Cerebellum (tissue), 5 donors: ENCODE measurements around a stretch of chr6.

DNA sequence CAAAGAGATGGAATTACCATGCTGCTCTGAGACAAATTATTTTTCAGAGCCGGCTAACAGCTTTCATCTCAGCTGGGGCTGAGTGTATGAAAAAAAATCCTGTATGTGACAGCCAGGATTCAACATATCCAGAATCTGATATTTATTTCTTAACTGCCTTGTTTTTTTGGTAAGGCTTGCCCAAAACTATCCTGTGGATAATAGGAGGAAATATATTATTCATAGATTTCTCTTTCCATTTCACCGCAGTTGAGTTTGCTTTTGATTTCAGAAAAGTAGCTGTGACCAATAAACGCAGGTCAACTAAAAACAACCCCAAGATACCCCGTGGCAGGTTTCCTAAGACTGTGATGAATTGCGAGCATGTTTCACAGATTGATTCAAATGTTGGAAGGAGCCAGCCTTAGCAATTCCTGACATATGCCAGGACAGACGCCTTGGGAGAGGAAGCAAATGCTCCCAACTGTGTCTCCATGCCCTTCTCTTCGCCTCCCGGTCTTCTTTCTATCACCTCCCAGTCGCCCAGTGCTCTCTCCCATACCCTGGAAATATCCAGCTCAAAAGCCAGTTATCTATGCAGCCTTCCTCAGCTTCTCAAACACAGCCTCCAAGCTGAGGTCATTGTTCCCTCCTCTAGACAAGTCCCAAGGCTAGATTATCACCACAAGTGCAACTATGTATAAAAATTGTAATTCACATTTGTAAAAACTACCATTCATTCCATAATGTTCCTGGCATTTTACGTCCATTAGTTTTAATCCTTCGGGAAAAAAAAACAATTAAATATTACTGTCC, 32.0 kb downstream of the KIAA0319 start:
- PRO-cap, 3 experiments: peak in 1 of 3 experiments; most common plus-strand start position 419 of the sequence (in 1); most common minus-strand start position 290 of the sequence (in 1)
- RAMPAGE, long total RNA: no peak

DNA sequence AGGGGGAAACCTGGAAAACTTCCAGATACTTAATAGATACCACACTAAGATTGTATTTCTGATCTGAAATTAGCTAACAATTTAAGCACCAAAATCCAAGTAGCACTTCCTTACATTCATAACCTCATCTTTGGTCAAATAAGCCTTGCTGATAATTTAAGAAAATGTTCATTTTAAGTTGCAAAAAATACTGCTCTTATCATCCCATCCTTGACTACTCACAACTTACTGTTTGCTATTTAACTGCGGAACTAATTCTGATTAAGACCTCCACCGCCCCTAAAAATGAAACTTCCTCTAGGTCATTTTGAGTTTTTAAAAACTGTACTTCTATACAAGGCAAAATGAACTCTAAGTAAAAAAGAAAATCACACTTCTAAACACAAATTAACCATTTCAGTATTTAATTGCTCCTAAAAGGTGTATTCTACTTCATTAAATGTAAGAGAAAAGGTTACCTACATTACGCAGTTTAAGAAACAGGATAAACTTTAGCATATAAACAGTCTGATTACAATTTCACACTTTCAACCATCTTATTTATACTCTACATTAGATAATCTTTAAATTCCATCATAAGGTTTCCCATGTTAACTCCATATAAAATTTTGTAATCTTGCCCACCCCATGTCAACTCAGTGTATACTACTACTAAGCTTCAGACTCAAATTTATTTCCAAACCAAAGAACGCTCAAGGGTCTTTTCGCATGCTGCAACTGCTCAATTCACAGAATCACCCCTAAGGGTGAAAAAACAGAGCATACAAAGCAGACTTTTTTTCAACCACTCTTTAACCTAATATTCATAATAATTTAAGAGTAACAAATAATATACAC, 1.1 kb downstream of the C6orf62 start:
- PRO-cap, 3 experiments: no peak in any of the 3 experiments
- RAMPAGE, long total RNA: no peak

DNA sequence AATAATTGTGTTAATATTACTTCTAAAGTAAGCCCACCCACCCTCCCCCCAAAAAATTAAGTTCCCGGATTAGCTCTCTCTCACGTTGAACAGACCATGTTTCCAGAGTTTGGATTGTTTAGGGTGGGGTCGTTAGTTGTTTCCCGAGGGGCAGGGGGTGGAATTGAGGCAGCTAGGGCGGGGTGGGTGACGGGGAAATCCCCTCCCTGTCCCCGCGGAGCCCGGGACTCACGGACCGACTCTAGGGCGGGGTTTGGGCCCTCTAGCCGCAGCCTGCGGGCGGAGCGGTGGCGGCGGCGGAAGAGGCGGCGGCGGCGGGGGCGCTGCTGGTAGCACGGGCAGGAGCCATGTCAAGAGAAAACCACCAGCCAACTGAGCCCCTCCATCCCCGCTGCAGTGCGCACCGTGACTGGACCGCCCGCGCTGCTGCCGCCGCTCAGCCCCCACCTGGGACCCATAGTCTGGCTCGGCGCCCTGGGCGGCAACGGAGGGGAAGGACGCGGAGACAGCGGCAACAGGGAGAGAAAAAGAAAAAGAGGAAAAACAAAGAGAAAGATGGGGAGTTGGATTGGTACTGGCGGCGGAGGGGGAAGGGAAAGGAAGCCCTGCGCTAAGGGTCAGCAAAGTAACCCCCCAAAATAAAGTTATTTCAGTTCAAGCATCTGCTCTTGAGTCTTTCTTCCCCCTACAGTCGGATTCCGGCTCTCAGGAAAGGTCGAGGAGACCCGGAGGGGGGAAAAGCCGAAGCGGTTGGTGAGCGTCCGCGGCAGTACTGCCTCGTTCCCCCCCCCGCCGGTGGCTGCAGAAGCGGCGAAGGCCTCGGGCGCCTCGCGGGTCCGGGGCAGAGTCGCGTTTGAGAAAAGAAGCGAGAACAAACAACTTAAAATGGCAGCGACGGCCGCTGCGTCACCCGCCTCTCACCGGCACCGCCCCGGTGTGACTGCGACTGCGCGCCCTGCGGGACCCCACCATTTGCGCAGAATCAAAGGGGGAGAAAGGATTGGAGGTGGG, 1.3 kb upstream of the C6orf62 start:
- PRO-cap, 3 experiments: peak in 3 of 3 experiments; most common plus-strand start position 271 of the sequence (in 2); most common minus-strand start position 855 of the sequence (in 3)
- RAMPAGE, long total RNA: start-site peak on the plus strand centred at position 323 of the sequence, 61 bp wide, 8 and 9 reads in 2 replicates

DNA sequence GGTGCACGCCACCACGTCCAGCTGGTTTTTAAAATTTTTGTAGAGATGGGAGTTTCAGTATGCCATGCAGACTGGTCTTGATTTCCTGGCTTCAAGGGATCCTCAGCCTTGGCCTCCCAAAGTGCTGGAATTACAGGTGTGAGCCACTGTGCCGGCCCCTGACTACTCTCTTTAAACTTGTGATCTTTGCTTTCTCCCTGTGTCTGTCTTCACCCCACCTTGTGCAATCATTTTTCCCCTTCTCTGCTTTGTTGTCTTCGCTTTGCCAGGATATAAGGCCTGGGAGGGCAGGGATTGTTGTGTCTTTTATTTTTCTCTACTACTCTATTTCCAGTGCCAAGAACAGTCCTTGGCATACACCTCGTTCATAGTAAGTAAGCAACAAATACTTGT, 4.1 kb upstream of the ARMH2 start:
- PRO-cap, 3 experiments: no peak in any of the 3 experiments
- RAMPAGE, long total RNA: no peak

DNA sequence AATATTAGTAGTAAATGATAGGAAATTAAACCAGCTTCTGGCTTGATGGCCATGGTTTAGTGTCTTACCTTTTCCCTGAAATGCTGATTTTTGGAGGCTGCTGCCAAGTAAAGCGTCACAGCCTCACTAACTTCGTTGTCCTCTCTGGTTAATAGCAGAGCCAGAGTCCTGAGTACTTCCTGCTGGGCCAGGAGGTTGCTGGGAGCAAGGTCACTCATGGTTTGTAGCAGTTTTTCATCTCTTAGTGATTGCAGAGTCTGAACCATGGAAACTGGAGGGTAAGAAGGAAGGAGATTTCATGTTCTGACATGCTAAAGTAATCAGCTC, 26.4 kb upstream of the ARMH2 start:
- PRO-cap, 3 experiments: no peak in any of the 3 experiments
- RAMPAGE, long total RNA: no peak

DNA sequence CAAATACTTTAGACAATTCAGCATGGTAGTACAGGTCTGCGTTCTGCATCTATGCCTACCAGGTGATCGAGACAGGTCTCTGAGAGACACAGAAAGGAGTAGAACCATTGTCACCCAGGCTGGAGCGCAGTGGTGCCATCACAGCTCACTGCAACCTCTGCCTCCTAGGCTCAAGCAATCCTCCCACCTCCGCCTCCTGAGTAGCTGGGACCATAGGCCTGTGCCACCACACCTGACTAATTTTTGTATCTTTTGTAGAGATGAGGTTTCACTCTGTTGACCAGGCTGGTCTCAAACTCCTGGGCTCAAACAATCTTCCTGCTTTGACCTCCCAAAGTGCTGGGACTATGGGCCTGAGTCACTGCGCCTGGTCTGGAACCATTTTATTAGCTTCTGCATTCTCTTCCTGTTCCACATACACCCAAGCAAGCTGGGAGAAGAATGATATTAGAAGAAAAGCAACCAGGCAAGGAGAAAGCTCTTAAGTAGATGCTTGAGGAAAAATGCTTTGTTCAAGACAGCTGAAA, 35.9 kb upstream of the ARMH2 start:
- PRO-cap, 3 experiments: no peak in any of the 3 experiments
- RAMPAGE, long total RNA: no peak

GRCh38 chr6:24918739-24919447, 16.9 kb downstream of the RIPOR2 start:
- PRO-cap, 3 experiments: no peak in any of the 3 experiments
- RAMPAGE, long total RNA: no peak

GRCh38 chr6:24926361-24926941, 9.3 kb downstream of the RIPOR2 start:
- PRO-cap, 3 experiments: no peak in any of the 3 experiments
- RAMPAGE, long total RNA: no peak

- PRO-cap, 3 experiments: no peak in any of the 3 experiments
- RAMPAGE, long total RNA: no peak
These were observed 40.5 kb upstream of the RIPOR2 start for GRCh38 chr6:24976092-24976821.

DNA sequence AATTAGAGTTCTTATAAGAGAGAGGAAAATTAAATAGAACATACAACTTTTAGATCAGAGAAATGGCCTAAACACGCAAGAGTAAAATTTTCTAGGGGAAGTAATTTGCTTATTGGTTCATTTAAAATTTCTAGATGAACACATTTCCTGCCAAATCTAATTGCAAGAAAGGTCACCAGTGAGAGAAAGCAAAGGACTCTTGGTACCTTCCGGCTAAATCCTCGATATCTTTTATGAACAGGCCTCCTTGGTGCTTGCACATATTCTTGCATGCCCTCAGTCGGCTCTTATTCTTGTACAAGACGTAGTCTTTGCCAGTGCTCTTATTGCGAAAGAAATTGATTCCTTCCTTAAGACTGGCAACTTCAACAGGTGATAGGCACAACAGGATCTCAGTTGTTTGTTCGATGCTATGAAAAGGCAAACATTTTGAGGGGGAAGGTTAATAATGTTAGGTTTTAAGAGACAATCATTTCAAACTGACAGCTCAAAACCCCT, 141.7 kb upstream of the CARMIL1 start:
- PRO-cap, 3 experiments: no peak in any of the 3 experiments
- RAMPAGE, long total RNA: no peak

DNA sequence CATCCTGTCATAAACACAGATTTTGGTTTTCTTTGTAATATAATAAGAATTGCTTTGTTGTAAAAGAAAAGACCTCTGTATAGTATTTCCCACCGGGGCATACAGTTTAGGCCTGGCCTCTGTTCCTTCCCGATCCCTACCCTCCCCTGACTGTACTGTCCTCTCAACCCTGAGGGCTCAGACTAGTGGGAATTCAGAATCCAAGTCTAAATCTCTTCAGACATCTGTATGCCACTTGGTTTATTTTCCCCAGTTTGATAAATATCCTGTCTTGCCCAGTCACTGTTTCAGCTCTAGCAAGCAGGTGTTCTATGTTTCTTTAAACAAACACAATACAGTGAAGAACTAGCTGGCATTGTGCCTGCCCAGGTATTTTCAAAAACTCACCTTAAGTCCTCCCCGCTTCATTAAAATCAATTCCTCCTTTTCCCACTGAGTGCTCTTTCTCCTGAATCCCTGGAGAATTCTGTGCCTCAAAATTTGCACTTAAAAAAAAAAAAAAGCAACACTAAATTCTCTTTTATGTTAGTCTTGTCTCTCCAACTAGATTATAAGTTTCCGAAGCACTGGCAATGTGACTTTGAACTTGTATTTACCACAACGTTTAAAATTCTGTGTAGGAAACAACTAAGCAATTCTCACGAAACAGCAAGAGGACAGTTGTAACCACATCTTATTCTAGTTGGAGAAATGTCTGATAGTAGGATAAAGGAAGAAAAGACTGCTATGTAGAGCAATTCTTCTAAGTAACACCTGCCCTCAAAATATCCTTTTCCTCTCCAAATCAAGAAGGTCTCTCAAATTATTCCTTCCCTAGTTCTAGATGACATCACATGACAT, 112.0 kb upstream of the CARMIL1 start:
- PRO-cap, 3 experiments: no peak in any of the 3 experiments
- RAMPAGE, long total RNA: no peak

DNA sequence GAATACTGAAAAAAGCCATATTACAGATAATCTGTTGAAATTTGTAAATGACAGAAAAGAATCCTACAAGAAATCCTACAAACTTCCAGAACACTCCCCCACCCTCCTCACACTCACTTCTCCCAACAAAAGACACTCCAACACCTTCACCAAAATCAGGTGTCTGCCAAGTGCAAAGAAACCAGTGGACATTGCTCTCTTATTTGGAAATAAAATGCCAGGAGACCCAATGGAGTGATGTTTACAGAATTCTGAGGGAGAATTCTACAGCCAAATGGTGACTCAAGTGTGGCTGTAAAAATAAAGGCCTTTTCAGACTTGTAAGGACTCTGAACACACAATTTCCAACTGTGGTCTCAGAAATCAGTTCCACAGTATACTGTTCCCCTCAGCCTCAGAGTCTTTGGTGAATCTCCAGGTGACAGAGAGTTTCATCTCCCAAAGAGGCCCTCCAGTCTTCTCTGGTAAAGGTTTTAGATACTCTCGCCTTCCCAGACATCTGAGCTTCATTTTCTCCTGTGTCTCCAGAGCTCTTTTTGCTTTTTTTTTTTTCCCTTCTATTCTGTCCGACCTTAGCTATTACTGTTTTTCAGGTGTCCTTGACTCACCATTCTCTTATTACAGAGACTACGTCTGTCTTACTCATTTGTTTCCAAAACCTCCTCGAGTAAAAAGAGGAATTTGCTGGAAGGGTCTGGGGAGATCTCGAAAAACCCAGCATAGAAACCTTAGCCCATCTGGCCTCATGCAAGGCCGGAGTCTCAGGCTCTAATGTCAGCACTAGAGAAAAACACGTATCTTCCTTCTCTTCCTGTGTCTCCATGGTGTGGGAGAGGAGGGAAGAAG, 109.4 kb upstream of the CARMIL1 start:
- PRO-cap, 3 experiments: no peak in any of the 3 experiments
- RAMPAGE, long total RNA: no peak

DNA sequence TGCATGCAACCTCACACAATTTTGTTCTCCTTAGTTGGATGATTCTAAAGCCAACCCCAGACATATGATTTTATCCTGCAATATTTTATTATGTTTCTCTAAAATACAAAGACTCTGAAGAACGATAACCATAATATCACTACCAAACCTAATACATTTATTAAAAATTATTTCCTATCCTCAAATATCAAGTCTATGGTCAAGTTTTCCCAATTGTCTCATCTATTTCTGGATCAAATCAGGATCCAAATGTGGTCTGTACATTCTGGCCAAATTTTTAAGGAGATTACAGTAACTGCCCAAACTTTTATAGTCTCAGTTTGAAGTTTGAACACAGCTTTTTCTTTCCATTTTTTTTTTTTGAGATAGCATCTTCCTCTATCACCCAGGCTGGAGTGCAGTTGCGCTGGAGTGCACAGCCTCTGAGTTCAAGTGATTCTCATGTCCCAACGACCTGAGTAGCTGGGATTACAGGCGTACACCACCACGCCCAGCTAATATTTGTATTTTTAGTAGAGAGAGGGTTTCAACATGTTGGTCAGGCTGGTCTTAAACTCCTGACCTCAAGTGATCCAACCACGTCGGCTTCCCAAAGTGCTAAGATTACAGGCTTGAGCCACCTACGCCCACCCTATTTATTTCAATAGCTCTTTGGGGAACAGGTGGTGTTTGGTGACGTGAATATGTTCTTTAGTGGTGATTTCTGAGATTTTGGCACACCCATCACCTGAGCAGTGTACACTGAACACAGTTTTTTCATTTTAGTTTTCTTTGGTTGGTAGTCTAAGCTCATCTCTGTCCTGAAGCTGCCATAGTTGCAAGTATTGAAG, 85.0 kb upstream of the CARMIL1 start:
- PRO-cap, 3 experiments: no peak in any of the 3 experiments
- RAMPAGE, long total RNA: no peak

DNA sequence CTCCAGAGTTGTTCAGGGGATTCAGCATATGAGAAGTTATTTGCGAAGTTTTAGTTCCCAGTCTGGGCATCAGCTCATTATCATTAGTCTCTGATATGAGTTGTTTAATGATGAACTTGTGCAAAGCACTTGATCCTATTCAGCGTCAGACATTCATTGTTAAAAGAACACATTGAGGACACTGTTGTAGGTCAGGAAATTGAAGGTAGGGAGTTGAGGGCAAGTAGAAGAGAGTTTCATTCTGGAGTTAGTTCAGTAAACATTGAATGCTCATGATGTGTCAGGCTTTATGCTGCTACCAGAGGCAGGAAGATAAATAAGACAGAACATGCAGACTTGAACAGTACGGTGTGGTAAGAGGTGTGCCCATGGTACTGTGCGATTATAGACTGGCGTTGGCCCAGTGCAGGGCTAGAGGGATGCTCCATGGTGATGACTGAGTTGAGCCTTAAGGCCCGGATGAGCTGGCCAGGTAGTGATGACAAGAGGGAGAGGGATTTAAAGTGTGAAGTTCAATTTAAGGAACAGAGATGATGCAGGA, 50.7 kb downstream of the CARMIL1 start:
- PRO-cap, 3 experiments: no peak in any of the 3 experiments
- RAMPAGE, long total RNA: no peak

GRCh38 chr6:25344005-25344619, 64.9 kb downstream of the CARMIL1 start:
- PRO-cap, 3 experiments: no peak in any of the 3 experiments
- RAMPAGE, long total RNA: no peak

DNA sequence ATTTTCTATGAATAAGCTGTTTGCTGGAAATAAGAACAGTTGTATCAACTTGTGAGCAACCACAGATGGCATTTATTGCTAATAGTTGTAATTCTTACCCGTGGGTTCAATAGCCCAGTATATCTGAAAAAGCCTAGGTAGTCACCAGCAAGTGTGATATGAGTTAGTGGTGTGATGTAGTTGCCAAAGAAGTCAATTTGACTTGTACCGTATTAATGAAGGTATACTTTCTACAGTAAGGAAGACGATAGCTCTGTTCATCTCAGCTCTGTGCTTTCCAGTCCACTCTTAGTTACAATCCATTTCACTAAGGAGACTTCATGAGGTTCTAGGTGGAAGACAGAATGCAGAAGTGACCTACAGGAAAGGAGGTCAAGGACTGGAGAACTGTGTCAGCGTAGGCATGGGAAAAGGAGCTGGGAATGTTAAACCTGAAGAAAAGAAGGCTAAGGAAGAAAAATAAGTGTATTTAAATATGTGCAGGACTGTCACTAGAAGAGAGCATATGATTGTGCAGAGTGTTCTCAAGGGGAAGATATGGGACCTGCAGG, 117.0 kb upstream of the SCGN start:
- PRO-cap, 3 experiments: no peak in any of the 3 experiments
- RAMPAGE, long total RNA: no peak

- PRO-cap, 3 experiments: no peak in any of the 3 experiments
- RAMPAGE, long total RNA: no peak
These were observed 27.4 kb downstream of the SLC17A4 start for GRCh38 chr6:25781881-25782445.

- PRO-cap, 3 experiments: peak in 3 of 3 experiments; most common plus-strand start chr6:25992699 (in 1); most common minus-strand start chr6:25992521 (in 2)
- RAMPAGE, long total RNA: no peak
These were observed 25.1 kb downstream of the H1-1 start for GRCh38 chr6:25992301-25993100.

DNA sequence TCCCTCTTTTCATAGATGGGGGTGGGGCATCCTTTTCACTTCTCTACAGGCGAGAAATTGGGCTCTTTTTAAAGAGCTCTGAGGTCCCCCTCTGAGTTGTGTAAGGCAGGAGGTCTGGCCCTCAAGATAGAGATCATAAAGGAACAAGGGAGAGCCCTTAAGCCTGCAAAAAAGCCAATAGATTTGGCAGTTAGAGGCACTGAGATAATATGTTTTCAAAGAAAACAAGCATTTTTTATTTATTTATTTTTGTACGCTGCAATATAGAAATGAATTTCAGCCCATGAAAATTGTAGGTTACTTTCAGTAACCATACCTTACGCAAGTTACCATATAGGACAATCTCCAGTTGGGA, 830 bp upstream of the H1-2 start:
- PRO-cap, 3 experiments: no peak in any of the 3 experiments
- RAMPAGE, long total RNA: no peak

GRCh38 chr6:26112871-26113524, 5.1 kb upstream of the H1-6 start:
- PRO-cap, 3 experiments: no peak in any of the 3 experiments
- RAMPAGE, long total RNA: no peak